Measurements from ENCODE around the genes BRI3BP, TMEM132D and PIWIL1.

DNA sequence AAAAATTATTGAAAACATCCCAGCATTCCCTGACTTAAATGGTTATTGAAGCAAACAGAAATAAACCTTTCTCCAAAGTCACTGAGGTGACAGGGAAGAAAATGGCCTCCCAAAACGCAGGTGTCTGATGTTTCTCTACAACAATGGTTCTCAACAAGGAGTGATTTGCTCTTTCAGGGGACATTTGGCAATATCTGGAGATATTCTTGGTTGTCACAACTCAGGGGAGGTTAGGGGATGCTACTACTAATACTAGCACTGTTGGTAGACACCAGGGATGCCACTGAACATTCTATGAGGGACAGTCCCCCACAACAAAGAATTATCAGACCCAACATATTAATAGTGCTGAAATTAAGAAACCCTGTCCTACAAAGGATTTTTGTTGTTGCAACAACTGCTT lies 2.3 kb upstream of the UBC start:
- RRBS = no CpG with 5 or more reads among the region's 1 CpG
CAGE:
- cytosol, long polyA plus RNA = no peak
- long polyA plus RNA = no peak
- nucleus, long polyA plus RNA = no peak

- RRBS = no CpG with 5 or more reads among the region's 10 CpGs
CAGE:
- cytosol, long polyA plus RNA = no peak
- long polyA plus RNA = no peak
- nucleus, long polyA plus RNA = no peak
These were observed 6.6 kb upstream of the UBC start for GRCh38 chr12:124920956-124921628.

GRCh38 chr12:124993305-124994520 lies at the start of gene BRI3BP:
Gene BRI3BP (plus strand): TSS chr12:124993645.
- RRBS = 3% methylated on average over 39 of the region's 136 CpGs
CAGE:
- cytosol, long polyA plus RNA = no peak
- long polyA plus RNA = no peak
- nucleus, long polyA plus RNA = no peak

GRCh38 chr12:125143385-125144329 lies 42.5 kb upstream of the TMEM132B start:
- RRBS = 57% methylated on average over 5 of the region's 19 CpGs
CAGE:
- cytosol, long polyA plus RNA = no peak
- long polyA plus RNA = no peak
- nucleus, long polyA plus RNA = no peak

GRCh38 chr12:125185211-125185787 lies 887 bp upstream of the TMEM132B start:
- RRBS = 6% methylated on average over 7 of the region's 23 CpGs
CAGE:
- cytosol, long polyA plus RNA = no peak
- long polyA plus RNA = no peak
- nucleus, long polyA plus RNA = no peak

GRCh38 chr12:125387182-125387785 lies 201.1 kb downstream of the TMEM132B start:
CAGE:
- cytosol, long polyA plus RNA = no peak
- long polyA plus RNA = no peak
- nucleus, long polyA plus RNA = no peak

- RRBS = no CpG with 5 or more reads among the region's 10 CpGs
CAGE:
- cytosol, long polyA plus RNA = no peak
- long polyA plus RNA = no peak
- nucleus, long polyA plus RNA = no peak
These were observed 466.1 kb downstream of the TMEM132B start for GRCh38 chr12:125652389-125652625.

GRCh38 chr12:125689531-125689730 lies 503.2 kb downstream of the TMEM132B start:
- RRBS = no CpG with 5 or more reads among the region's 3 CpGs
CAGE:
- cytosol, long polyA plus RNA = no peak
- long polyA plus RNA = no peak
- nucleus, long polyA plus RNA = no peak

DNA sequence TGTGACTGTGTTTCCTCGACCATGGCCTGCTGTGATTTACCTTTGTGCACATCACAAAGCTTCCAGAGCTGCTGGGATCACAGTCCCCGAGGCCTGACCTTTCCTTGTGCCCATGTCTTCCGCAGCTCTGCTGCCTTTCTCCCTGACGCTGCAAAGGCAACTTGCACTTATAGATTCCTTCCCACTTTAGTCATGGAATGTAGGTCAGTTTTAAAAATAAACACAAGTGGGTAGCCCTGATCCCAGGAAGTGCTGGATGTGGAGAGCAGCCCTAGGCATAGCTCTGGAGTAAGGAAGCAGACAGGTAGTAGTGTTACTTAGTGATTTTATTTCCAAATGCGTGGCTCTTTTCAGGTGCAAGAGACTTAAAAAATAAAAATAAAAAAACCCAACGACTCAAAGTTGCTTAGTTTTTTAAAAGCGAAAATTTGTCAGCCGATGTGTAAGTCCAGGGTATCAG lies 704.8 kb downstream of the TMEM132B start:
- RRBS = no CpG with 5 or more reads among the region's 8 CpGs
CAGE:
- cytosol, long polyA plus RNA = no peak
- long polyA plus RNA = no peak
- nucleus, long polyA plus RNA = no peak

GRCh38 chr12:126198885-126199454 lies 1012.8 kb downstream of the TMEM132B start:
- RRBS = no CpG with 5 or more reads among the region's 4 CpGs
CAGE:
- cytosol, long polyA plus RNA = no peak
- long polyA plus RNA = no peak
- nucleus, long polyA plus RNA = no peak

DNA sequence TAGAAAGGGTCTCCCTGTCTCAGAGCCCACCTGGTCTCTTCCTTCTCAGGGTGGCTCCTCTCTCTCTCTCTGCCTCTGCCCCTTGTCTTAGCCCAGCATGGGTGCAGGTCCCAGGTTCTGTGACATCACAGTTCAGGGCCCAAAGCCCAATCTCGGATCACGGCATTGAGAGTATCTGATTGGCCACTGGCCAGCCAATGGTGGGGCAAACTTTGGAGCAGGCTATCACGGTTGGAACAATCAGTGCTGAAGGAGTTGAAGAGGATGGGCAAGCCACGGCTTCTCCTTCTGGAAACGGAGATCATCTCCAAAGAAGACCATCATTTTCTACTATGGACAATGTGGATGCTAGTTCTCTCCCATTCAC lies 1504.0 kb downstream of the TMEM132B start:
- RRBS = no CpG with 5 or more reads among the region's 5 CpGs
CAGE:
- cytosol, long polyA plus RNA = no peak
- long polyA plus RNA = no peak
- nucleus, long polyA plus RNA = no peak

GRCh38 chr12:126725761-126726031 lies 1539.5 kb downstream of the TMEM132B start:
- RRBS = no CpG with 5 or more reads among the region's 8 CpGs
CAGE:
- cytosol, long polyA plus RNA = no peak
- long polyA plus RNA = no peak
- nucleus, long polyA plus RNA = no peak

- RRBS = no CpG with 5 or more reads among the region's 1 CpG
CAGE:
- cytosol, long polyA plus RNA = no peak
- long polyA plus RNA = no peak
- nucleus, long polyA plus RNA = no peak
These were observed 1104.3 kb upstream of the TMEM132C start for GRCh38 chr12:127162812-127163012.

DNA sequence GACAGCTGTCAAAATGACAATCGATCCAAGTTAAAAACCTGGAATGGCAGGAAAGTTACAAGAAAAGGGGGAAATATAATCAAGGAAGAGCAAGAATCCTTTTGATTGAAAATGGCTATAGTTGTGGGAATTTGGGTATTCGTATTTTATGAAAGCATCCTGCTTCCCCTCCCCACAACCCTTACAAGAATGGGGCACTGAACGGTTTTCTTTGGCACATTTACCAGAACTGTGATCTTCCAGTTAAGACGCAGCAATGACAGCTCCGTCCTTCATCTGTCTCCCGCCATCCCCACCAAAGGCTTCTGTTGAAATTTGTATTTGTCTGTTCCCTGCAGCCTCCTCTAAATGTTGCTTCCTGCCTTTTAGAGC lies 738.6 kb upstream of the TMEM132C start:
- RRBS = no CpG with 5 or more reads among the region's 6 CpGs
CAGE:
- cytosol, long polyA plus RNA = no peak
- long polyA plus RNA = no peak
- nucleus, long polyA plus RNA = no peak

- RRBS = no CpG with 5 or more reads among the region's 13 CpGs
CAGE:
- cytosol, long polyA plus RNA = no peak
- long polyA plus RNA = no peak
- nucleus, long polyA plus RNA = no peak
These were observed 368.4 kb upstream of the TMEM132C start for GRCh38 chr12:127898571-127899005.

- RRBS = no CpG with 5 or more reads among the region's 4 CpGs
CAGE:
- cytosol, long polyA plus RNA = no peak
- long polyA plus RNA = no peak
- nucleus, long polyA plus RNA = no peak
These were observed 16.9 kb downstream of the GLT1D1 start for GRCh38 chr12:128870272-128870471.

GRCh38 chr12:128969449-128970064 lies 116.3 kb downstream of the GLT1D1 start:
- RRBS = no CpG with 5 or more reads among the region's 18 CpGs
CAGE:
- cytosol, long polyA plus RNA = no peak
- long polyA plus RNA = no peak
- nucleus, long polyA plus RNA = no peak

DNA sequence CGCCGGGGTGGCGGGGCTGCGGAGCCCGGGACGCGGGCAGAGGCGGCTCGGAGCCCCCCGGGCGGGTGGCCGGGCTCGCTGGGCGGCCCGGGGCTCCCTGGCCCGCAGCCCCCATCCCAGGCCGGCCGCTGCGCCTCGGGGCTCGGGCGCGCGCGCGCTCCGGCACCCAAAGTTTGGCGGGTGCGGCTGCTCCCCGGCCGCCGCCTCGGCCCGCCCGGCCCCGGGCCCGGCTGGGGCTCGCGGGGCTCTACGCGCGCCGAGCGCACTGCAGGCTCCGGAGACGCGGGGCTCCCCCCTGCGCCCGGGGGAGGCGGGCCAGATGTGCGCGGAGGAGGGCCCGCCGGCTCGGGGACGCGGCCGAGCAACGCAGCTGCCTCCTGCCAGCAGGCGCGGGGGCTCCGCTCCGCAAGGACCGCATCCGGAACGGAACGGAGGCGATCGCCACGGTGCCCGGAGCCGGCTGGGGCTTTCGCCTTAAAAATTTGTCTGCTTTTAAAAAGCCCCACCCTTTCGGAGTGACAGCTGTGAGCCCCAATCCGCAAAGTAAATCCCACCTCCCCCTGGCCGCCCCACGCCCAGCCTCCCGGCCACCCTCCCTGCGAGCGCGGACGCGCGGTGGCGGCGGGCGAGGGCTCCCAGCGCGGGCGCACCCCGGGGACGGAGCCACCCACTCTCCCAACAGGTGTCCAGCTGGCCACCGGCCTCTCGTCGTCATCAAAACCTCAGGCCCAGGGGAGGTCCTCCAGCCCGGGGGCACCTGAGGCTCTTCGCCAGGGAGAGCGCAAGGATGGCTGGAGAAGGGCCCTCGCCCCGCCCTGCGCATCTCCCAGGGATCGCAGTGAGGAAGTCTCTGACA lies at the start of gene TMEM132D:
TMEM132D (minus strand) TSS at position 267 of the 856 bp plus-strand sequence.
- RRBS = 10% methylated on average over 56 of the region's 102 CpGs
CAGE:
- cytosol, long polyA plus RNA = no peak
- long polyA plus RNA = no peak
- nucleus, long polyA plus RNA = no peak

DNA sequence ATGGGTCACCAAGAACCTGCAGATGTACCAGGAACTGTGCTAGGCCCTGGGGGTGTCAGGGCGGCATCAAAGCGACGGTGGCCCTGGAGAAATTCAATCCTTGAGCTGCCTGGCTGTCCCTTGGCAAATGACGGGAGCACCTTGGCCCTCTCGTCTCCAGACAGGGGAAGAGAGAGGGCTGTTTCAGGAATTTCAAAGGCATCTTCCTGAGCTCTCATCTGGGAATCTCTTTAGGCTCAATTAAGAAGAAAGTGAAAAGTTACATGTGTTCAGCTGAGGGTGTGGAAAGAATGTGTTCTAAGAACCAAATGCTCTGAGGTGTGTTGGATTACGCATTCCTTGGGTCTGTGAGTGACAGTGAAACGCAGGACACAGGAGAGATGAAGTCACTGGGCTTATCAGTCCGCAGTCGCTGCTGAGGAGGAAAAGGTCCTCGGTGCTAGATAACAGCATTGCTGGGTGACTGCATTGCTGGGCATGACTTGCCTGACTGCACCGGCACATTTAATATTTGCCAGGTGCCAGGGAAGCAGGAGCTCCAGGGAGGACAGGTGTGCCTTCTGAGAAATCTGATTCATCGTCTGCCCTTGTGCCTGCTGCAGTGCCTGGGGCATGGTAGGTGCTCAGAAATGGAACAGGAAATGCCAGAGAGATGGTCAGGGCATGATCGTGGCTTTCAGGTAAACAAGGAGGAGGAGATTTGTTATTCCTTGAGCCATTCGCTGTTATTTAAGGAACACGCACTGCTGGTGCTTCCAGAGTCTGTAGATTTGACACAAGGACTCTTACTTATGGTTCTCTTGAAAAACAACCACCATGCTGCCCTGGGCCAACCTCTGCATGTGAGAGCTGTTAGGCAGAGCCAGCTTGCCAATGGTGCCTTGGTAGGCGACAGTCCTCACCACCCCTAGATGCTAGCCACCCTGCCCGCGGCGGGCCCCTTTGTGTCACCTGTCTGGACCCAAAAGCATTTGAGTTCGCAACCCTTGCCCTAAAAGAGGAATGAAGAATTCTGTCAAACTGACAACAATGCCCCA lies 64.4 kb upstream of the FZD10 start:
- RRBS = no CpG with 5 or more reads among the region's 20 CpGs
CAGE:
- cytosol, long polyA plus RNA = no peak
- long polyA plus RNA = no peak
- nucleus, long polyA plus RNA = no peak

- RRBS = 58% methylated on average over 16 of the region's 62 CpGs
CAGE:
- cytosol, long polyA plus RNA = no peak
- long polyA plus RNA = no peak
- nucleus, long polyA plus RNA = no peak
These were observed at the start of gene PIWIL1 for GRCh38 chr12:130337745-130338300. Gene PIWIL1 (plus strand): TSS chr12:130337887.